ENCODE data around the genes PPL and ALG1.

- PRO-cap, result no peak
Observed at GRCh38 chr16:4383165-4383859, 11.7 kb downstream of the VASN start.

GRCh38 chr16:4411605-4412305 lies 4.6 kb downstream of the CORO7 start:
- PRO-cap, result no peak

DNA sequence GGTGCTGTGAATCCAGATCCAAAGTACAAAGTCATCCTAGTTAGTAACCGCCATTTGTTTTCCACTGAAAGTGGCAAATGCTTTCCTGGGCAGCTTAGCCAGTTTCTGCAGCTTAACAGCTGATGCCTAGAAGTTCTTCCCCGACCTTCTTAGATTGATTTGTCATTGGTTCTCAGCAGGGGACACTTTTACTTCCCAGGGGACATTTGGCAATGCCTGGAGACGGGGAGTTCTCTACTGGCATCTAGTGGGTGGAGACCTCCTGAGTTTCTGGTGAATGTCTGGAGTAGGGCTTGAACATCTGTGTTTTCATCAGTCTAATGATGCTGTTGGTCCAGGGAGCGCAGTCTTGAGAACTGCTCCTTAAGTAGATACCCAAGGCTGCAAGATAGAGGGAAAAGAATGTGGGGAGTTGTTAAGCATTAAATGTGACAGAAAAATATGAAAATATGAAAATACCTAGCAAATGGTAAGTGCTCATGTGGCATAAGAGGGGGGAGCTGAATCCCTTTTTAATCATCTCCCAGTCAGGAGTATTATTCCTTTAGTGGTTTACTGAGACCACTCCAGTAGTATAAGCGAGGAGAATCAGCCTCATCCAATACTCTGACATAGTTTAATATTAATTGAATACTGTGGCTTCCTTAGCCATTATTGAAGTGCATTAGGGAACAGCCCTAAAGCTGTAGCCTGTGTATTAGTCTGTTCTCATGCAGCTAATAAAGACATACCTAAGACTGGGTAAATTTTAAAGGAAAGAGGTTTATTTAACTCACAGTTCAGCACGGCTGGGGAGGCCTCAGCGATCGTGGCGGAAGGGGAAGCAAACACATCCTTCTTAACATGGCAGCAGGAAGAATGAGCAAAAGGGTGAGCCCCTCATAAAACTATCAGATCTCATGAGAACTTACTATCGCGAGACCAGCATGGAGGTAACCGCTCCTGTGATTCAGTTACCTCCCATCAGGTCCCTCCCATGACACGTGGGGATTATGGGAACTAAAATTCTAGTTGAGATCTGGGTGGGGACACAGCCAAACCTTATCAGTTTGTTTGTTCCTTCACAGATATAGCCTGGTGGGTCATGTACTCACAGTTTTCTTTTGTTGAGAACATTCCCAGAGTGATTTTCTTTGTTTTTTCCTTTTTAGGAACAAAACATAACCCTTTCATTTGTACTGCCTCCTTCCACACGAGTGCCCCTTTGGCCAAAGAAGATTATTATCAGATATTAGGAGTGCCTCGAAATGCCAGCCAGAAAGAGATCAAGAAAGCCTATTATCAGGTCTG lies 8.0 kb downstream of the DNAJA3 start:
- PRO-cap, result no peak

GRCh38 chr16:4494876-4495549 lies 18.8 kb downstream of the HMOX2 start:
- PRO-cap, result no peak

- PRO-cap, result no peak
Observed at GRCh38 chr16:4626092-4626671, 1.6 kb downstream of the MGRN1 start.

GRCh38 chr16:4663770-4664498 lies 29.4 kb upstream of the NUDT16L1 start:
- PRO-cap, result no peak

DNA sequence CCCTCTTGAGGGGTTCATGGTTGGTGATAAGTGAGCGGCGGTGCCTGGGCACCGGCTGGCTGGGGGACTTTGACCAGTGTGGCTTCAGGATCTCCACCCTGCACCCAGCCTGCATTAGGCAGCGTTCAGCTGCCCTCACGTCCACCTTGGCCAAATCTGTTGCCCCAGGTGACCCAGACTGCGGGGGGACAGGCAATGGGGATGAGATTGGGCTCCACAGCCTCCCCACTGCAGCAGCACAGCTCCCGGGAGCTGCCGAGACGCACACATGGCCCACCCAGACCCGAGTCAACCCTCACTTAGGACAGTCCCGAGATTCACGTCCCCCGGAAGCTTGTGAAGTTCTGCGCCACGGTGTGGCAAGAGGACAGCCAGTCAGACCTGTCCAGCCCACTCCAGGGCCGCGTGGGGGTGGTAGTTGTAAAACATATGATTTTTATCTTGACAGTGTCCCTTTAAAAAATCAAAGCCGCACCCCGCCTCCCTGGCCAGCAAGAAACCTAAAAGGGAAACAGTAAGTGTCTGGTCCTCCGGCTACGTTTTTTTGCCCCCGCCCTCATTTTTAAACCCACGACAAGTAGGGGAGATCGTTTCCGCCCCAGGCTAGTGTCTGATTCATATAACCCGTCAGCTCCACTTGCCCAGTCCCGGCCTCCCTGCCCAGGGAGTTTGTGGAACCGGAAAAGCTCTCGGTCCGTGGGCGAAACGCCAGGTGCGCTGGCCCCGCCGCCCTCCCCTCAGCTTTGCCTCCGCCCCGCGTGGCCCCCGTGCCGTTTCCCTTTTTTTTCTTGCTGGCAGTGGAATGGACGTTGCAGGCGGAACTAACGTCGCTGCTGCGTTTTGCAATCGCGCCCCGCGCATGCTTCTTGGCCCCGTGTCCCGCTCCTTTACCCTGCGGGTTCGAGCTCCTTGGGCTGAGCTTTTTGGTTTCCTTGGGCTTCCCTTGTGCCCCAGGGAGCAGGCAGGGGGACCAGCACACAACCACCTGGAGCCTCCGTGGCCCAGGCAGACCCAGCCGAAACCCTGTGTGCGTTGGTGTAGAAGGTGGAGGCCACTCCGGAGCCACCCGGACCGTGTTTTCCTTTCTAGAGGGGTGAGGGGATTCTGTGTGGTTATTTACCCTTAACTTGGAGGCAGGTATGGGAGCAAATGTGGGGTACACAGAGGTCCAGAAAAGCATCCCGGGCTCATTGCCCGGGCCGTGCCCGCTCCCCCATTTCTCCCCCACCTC lies 13.4 kb upstream of the NUDT16L1 start:
- PRO-cap, result bidirectional peak, plus-strand start at position 797 of the sequence, minus-strand start at position 776 of the sequence

GRCh38 chr16:4681941-4682513 lies 11.3 kb upstream of the NUDT16L1 start:
- PRO-cap, result no peak

GRCh38 chr16:4694741-4695800 lies 1.7 kb downstream of the NUDT16L1 start:
- PRO-cap, result no peak

DNA sequence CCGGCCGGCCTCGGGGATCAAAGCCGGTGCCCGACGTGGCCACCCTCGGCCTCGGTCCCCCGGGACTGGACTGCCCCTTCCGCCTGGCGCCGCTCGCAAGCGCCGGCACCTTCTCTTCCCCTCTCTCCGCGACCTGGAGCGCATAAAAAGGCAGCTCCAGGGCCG lies 212 bp downstream of the GLYR1 start:
- PRO-cap, result no peak

DNA sequence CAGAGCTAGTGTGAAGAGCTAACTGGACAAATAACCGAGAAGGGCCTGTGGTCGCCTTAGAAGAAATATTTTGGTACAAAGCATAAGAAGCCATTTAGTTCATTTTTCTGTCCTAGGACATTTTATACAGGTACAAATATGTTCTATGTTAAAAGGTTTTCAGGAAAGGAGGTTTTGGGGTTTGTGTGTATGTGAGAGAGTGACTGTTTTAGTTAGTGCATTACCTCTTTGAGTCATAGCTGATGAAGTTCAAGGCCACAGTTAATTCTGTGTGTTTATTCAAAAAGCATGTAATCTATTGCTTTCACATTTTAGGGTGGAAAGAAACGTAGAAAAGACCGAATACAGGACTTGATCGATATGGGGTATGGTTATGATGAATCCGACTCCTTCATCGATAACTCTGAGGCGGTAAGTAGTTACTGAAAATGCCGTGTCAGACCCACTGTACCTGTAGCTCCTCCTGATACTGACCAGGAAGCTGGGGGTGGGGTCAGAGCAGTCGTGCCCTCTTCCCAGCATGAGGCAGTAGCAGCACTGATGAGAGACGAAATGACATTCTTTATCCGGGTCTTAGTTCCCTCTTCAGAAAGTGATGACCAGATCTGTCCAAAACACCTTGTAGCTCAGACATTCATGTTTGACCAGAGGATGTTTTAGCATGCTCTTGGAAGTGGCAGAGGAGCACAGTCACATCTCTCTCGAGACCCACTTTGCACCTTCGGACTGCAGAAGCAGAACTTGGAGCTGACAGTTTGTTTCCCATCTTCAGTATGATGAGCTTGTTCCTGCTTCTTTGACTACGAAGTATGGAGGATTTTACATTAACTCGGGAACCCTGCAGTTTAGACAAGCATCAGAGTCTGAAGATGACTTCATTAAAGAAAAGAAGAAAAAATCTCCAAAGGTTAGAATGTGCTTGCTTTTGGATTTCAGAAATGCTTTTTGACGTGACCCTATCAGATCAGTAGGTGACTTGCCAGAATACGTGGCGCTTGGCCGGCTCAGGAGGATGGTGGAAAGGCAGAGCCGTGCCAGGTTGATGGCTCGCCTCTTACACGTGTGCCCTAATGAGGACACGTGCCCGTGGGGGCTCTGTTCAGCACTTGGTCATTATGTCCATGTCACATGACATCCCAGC lies 11.3 kb downstream of the UBN1 start:
- PRO-cap, result no peak

DNA sequence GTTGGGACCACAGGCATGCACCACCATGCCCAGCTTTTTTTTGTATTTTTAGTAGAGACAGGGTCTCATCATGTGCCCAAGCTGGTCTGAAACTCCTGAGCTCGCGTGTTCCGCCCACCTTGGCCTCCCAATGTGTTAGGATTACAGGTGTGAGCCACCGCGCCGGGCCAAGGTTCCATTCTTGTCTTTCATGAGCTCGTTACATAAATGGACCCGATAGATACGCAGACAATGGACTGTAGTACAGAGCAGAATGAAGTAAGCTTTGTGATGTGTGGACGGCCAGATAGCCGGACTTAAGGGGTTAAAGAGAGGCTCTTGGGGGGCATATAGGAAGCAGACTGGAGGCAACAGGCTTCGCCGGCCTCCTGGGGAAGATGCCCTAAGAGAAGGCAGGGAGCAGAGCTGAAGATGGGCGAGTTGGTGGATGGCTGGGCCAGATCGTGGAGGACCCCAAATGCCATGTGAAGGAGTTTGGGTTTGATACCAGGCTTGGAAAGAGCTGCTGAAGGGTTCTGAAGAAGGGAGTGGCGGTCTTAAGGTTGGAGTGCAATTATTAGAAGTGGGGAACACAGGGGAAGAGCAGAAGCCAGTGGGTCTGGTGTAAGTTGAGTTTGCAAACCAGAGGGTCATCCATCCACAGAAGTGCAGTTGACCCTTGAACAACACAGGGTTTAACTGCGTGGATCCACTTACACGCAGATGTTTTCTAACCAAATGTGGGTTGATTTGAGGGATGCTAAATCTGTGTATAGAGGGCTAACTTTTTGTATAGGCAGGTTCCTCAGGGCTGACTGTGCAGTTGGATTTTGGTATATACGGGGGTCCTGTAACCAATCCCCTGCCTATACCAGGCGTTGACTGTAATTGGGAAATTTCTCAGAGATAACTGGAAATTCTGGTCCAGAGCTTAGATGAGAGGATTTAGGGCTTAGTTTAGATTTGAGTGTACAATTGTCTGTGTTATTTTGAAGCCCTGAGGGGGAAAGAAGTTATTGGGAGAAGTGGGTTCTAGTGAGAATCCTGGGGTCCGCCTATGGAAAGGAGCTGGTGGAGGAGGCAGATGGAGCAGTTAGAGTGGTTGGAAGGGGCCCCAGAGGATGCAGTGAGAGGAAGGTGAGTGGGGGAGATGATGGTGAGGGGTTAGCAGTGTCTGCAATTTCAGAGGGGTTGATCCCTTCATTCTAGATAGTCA lies 19.8 kb downstream of the UBN1 start:
- PRO-cap, result no peak

DNA sequence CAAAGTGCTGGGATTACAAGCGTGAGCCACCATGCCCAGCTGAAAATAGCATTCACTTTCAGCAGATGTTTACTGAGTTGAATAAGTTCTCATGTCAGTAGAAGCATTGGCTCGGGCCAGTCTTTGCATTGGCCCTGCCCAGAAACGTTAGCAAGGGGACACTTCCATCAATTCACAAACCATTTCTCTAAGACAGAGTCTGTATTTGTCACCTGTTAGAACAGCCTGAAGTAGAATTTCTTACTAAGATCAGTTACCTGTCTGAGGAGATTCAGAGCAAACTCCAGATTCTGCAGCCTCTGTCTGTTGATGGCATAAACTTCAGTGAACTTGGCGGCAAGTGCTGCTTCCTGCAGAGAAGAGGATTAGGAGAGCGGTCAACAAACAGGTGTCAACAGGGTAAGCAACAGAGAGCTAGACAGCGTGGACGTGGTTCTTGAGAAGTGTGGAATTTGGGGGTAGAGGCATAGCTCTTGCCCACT lies 39.6 kb downstream of the UBN1 start:
- PRO-cap, result no peak

DNA sequence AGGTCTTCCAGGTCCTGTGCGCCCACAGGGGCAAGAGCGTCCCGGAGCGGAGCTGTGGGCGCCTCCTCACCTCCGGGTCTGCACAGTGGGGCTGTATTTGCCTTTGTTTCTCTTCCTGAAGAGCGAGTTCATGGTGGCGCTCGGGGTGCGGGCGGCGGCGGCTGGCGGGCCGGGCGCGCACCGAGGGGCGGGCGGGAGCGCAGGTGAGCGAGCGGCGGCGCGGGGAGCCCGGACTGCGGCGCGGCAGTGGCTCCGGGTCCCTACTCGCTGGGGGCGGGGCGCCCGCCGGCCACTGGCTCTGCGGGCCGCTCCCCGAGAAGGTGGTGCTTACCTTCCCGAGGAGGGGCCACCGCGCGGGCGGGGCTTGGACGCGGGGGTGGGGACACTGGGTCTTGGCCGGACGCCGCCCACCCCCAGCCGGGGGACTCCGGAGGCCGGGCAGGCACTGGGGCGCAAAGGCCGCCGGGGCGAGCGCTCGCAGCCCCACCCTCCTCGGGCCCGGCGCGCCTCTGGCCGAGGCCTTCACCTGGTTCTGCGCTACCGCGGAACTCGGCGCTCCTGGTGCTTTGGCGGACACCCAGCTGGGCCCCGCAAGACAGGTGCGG lies at the start of gene PPL:
Gene PPL, minus strand, starts transcription at position 235 of the 605 bp plus-strand sequence.
- PRO-cap, result unidirectional peak, minus-strand start at position 300 of the sequence

DNA sequence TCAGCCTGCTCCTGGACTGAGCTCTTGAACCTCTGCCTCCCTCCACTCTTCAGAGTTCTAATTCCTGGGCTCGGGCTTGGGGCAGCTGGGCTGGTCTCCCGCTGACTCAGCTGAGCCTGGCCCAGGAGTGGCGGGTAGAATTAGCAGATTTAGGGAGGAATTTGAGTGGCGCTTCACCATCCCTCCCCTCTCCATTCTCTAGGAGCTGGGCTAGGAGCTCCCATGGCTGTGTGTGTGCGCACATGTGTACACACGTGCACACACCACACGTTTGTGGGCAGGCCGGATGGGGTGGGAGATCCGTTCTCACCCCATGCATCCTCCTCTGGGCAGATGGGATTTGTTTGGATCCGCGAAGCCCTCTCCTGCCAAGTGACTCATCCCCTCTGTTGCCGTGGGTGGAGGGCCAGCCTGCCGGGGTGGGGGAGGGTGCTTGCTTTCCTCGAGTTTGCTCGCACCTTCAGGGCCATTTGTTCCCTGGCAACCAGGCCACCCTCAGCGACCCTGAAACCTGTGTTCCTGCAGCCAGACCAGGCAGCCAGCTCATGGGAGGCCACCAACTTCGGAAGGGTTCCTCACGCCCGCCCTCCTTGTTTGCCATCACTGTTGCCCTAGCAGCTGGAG lies 6.3 kb upstream of the PPL start:
- PRO-cap, result no peak

DNA sequence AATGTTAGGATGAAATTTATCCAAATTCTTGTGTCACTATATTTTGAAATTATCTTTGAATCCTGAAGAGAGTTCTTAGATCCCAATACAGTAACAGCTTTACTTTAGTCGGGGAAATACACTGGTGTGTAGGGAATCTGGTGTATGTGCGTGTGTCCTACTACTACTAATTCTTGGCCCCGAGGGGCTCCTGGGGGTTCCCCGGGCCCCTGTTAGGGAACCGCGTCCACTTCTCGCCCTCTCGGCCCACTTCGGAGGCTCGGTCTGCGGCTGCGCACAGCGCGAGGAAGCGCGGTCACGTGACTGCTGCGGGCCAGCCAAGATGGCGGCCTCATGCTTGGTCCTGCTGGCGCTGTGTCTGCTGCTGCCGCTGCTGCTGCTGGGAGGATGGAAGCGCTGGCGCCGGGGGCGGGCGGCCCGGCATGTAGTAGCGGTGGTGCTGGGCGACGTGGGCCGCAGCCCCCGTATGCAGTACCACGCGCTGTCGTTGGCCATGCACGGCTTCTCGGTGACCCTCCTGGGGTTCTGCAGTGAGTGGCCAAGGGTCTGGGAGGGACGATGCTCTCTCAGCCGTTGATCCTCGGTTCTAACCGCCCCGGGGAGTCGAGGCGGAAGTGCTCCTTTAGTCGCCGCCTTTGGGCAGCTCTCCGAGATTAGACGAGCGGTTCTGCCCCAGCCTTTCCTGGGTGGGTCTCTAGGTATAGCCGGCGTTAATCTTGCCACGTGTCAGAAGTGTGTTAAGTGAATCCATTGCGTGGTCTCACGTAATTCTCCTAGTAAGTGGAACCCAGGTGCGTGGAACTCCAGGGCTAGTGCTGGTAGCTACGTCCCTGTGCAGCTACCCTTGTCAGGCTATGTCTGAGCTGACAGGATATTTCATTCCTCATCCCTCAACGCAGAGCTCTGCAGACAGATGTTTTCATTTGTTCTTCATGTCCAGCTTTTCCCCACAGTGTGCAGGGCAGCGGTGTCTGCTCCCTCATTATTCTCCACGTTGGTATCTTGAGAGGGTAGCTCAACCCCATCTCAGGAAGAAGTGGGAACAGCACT lies at the start of gene ALG1:
Gene ALG1, plus strand, starts transcription at position 316 of the 1,050 bp plus-strand sequence.
- PRO-cap, result bidirectional peak, plus-strand start at position 302 of the sequence, minus-strand start at position 253 of the sequence; bidirectional peak, plus-strand start at position 729 of the sequence, minus-strand start at position 588 of the sequence

- PRO-cap, result no peak
Observed at GRCh38 chr16:8113151-8113516, 477.2 kb downstream of the TMEM114 start.

- PRO-cap, result no peak
Observed at GRCh38 chr16:8582098-8582502, 8.2 kb downstream of the TMEM114 start.

- PRO-cap, result no peak
Observed at GRCh38 chr16:8627006-8627468, 5.5 kb downstream of the METTL22 start.

GRCh38 chr16:8642594-8643011 lies 21.1 kb downstream of the METTL22 start:
- PRO-cap, result no peak